Neuron (in vitro differentiated cells): ENCODE measurements around the genes MORC4, NCBP2L and CT83.

GRCh38 chrX:106903946-106904227, 746 bp upstream of the RIPPLY1 start:
- PRO-cap: no peak

GRCh38 chrX:106912823-106913125, 7.4 kb upstream of the CLDN2 start:
- PRO-cap: no peak

GRCh38 chrX:106929564-106930187, 9.5 kb downstream of the CLDN2 start:
- PRO-cap: no peak

DNA sequence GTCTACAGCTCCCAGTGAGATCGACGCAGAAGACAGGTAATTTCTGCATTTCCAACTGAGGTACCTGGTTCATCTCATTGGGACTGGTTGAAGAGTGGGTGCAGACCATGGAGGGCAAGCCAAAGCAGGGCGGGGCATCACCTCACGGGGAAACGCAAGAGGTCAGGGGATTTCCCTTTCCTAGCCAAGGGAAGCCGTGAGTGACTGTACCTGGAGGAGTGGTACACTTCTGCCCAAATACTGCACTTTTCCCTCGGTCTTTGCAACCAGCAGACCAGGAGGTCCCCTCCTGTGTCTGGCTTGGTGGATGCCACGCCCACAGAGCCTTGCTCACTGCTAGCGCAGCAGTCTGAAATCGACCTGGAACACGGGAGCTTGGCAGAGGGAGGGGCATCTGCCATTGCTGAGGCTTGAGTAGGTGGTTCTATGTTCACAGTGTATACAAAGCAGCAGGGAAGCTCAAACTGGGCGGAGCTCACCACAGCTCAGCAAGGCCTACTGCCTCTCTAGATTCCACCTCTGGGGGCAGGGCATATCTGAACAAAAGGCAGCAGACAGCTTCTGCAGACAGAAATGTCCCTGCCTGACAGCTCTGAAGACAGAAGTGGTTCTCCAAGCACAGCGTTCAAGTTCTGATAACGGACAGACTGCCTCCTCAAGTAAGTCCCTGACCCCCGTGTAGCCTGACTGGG, 33.5 kb downstream of the MORC4 start:
- PRO-cap: unidirectional peak, plus-strand start at position 570 of the sequence

GRCh38 chrX:106999926-107000659, at the start of gene MORC4:
MORC4 (minus strand) TSS chrX:107000212.
- PRO-cap: unidirectional peak, minus-strand start at chrX:107000099; unidirectional peak, minus-strand start at chrX:107000212

- PRO-cap: no peak
Measured at GRCh38 chrX:107272099-107272646, 65.8 kb downstream of the DNAAF6 start.

DNA sequence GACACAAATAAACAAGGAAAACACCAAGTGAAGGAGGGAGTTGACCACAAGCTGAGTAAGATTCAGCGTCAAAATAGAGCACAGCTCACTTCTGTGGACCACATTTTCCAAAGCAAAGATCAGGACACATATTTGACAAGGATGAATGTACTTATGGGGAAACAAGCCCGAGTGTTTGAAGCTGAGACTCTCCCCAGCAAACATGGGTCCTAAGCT, 46.5 kb downstream of the PRPS1 start:
- PRO-cap: no peak

- PRO-cap: no peak
Measured at GRCh38 chrX:107777642-107777956, at the start of gene NCBP2L. NCBP2L (plus strand) TSS chrX:107777733.

- PRO-cap: no peak
Measured at GRCh38 chrX:108737014-108737702, 795 bp upstream of the IRS4 start.

- PRO-cap: no peak
Measured at GRCh38 chrX:110004190-110005154, 1.6 kb downstream of the TMEM164 start.

DNA sequence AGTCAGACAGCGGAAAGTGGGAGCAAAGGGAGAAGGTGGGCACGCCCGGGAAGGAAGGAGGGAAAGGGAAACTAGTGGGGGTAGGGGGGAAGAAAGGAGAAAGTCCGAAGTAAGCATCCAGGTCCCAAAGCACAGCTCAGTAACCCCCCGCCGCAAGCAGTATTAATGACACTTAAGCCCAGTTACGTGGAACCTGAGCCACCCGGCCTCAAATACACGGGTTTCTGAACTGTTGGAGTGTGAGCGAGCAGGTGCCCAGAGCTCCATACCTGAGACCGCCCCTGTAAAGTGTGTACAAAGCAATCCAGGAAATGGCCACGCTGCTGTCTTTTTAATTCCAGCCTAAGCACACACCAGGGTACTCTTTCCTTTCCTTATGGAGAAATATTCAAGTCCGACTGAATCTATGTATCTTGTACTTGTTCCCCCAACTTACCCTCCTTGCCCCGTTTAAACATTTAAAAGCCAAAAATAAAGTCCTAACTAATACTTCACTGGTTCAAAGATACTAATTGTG, 587 bp upstream of the AMMECR1 start:
- PRO-cap: no peak

GRCh38 chrX:114058948-114059591, 524.8 kb upstream of the HTR2C start:
- PRO-cap: no peak

- PRO-cap: no peak
Measured at GRCh38 chrX:114270007-114270392, 313.9 kb upstream of the HTR2C start.

DNA sequence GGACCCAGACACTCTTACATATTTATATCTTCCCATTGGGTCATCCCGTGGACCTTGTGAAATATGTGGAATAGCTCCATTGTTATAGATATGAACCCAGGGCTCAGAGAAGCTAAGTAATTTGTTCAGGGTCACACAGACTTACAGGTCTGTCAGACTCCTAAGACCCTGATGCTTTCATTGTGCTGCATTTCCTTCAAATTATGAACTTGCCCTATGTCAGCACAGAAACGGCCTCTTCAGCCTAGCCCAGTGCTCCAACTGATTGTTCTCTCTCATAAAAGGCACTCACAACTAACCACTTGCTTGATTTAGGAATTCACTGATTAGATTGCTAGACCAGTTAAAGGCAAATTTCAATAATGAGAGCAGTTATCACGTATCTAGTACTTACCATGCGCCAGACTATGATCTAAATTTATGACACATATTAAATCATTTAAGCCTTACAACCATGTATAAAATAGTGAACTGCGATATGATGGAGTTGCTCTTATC, 31.4 kb downstream of the PLS3 start:
- PRO-cap: no peak

DNA sequence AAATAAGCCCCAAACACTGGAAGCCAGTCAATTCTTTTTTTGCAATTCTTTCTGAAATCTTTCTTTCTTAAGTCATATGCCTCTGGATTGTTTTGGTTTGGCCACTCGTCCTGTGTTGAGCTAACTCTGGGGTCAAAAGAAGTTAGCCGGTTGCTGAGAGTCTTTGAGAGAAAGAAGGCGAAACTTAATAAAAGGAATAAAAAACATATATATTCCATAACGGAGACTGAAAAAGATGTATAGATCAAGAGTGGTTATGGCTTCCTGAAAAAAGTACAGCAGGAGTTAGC, 64.7 kb downstream of the PLS3 start:
- PRO-cap: no peak

DNA sequence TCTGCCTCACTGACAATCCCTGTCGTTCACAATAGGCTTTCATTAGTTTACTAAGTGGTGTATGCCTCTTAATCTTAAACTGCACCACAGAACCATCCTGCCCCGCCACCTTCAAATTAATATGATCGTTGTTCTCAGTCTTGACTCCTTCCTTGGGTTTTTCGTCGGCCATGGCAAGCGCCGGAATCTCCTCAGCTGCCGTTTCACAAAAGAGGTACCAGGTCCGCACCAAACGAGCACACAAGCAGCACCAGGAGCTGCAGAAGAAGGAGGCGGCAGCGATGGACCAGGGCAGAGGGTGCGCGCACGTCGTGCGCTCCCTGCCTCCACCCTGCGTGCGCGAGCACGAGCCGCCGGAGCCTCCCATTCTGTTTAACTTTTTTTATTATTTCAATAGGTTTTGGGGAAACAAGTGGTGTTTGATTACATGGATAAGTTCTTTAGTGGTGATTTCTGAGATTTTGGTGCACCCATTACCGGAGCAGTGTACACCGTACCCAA, 158.1 kb downstream of the PLS3 start:
- PRO-cap: no peak

DNA sequence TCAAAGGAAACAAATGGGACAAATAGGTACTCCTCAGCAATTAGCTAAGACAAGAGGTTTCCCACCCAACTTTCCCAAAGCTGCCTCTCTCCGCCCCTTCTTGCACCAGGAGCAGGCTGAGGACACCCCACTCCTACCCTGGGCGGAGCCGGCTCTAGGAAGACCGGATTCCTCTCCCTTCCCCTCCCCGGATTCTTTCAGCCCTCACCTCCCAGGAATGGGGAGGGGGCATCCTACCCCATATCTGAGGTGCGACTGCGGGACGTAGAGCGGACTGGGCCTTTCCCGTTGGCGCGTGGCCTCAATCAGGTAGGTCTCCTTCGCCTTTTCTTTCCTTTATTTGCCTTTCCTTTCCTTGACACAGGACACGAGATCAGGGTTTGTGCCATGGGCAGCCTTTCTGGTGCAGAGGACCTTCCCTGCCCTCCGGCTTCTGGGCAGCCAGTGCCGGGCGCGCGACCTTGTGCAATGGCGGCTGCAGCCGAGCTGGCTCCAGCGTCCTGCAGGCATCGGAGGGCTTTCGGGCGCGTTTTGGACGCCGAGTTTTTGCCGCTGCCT, 279.9 kb downstream of the PLS3 start:
- PRO-cap: no peak

- PRO-cap: no peak
Measured at GRCh38 chrX:115892103-115892545, 278.4 kb upstream of the AGTR2 start.

DNA sequence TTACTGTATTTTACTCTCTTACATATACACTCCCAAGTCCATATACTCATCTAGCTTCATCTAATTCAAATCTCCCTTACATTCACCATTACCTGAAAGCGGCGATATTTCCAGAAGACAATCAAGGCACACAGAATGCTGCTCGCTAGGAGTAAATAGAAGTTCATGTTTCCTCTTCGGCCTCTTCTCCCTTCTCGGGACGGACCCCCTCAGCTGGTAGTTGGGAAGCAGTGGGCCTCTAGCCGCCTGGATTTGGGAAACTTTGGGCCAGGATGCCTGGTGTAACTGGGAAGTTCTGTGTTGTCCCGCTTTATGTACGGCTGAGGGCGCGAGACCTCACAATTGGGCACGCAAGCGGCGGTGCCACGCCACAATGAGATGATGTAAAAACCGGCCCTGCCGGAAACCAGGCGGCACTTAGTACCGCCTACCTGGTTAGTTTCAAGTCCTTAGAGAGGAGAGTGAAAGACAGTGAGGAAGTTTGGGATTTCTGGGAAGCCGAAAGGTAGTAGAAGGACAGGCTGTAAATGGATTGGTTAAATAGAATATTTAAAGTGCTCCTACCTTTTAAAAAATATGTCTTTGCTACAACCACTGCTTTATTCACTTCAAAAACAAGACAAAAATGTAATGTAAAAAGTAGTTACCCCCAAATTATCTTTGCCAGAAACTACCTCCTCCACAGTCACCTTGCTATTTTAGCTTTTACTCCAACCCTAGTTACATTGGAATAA, at the start of gene CT83:
TSS of gene CT83 (minus strand) at position 287 of the 734 bp plus-strand sequence.
- PRO-cap: no peak

- PRO-cap: no peak
Measured at GRCh38 chrX:118393872-118394407, 48.0 kb downstream of the WDR44 start.